ENCODE results near the genes SELENOT and SIAH2.

DNA sequence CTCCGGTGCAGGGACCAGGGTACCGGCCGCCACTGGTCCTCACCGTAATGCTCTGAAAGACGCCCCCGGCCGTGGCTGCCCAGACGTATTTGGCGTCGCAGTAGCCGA is 159 bp downstream of the PFN2 start:
- RRBS = 3% methylated on average over 6 of the region's 11 CpGs

DNA sequence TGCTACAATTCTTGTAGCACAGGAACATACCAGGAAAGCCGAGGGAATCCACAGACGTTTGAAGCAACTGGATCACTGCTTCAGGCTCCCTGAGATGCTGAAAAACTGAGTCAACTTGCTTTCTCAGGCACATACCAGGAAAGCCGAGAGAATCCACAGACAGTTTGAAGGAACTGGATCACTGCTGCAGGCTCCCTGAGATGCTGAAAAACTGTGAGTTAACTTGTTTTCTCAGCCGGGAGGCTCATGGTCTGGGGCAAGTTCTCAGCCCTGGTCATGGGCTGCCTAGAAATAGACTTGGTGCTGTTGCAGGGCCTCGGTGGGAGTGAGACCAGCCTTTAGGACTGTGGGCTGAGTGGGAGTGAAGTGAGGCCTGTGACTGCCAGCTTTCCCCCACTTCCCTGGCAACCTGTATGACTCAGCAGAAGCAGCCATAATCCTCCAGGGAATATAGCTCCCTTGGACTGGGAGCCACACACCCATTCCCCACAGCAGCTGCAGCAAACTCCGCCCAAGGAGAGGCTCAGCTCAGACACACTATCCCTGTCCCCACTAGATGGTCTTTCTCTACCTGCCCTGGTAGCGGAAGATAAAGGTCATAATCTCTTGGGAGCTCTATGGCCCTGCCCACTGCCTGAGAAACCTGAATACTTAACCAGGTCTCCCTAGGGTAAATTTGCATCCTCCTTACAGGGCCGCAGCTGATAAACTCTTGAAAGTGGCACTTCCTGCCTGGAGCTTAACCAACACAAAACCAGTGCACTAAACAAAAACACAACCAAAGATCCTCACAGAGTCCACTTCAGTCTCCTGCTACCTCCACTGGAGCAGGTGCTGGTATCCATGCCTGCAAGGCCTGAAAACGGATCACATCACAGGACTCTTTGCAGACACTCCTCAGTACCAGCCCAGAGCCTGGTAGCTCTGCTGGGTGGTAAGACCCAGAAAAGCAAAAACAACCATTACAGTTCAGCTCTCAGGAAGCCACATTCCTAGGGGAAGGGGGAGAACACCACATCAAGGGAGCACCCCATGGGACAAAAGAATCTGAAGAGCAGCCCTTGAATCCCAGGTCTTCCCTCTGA is 52.1 kb upstream of the PFN2 start:
- RRBS = no CpG with 5 or more reads among the region's 9 CpGs

DNA sequence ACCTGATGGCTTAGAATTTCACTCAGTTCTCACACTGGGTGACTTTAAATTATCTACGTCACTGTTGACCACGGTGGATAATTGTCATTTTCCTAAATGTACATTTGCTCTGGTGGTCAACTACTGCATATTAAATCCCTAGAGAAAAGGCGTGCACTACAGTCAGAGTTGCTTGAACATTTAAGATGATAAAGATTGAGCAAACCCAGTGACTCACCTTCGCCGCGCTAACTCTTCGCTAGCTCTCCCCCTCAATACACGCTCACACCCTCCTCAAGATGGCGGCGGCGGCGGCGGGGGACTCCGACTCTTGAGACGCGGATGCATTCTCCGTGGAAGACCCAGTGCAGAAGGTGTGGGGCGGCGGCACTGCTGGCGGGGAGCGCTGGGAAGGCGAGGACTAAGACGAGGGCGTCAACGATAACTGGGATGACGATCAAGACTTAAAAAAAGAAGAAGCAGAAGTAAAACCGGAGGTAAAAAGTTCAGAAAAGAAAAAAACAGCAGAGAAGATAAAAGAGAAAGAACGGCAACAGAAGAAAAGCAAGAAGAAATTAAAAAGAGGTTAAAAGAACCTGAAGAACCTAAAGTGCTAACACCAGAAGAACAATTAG is 79.9 kb upstream of the PFN2 start:
- RRBS = no CpG with 5 or more reads among the region's 28 CpGs

DNA sequence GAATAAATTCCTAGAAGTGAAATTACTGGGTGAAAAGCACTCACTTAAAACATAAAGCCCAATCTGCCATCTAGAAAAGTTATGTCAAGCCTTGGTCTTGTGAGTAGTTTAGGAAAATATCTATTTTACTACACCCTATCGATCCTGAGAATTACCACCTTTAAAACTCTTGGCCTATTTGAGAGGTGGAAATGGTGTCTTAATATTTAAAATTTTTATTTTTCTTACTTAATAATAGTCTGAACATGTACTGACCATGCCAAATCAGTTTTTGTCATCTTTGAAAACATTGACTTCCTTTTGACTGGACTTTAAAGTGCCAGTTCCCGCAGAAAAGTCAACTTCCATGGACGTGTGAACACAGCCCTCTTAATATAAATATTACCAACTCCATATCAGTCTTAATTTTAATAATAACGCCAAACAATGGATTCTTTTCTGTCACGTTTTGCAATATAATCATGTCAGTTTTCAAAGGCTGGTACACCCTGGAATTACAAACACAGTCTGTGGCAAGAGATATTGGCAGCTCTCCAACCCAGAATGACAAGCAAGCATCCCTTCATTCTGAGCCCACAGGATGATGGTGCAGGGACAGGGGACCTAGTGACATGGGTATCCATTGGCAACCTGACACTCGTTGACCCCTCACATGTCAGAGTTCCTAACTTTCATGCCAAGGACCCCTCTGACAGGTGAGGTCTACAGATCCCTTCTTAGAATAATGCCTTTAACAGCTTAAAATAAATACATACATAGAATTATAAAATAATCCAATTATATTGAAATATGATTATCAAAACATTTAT is 154.6 kb upstream of the TSC22D2 start:
- RRBS = no CpG with 5 or more reads among the region's 6 CpGs

- RRBS = no CpG with 5 or more reads among the region's 6 CpGs
Observed at GRCh38 chr3:150369855-150370716, 38.0 kb upstream of the TSC22D2 start.

- RRBS = no CpG with 5 or more reads among the region's 2 CpGs
Observed at GRCh38 chr3:150375900-150376687, 32.0 kb upstream of the TSC22D2 start.

DNA sequence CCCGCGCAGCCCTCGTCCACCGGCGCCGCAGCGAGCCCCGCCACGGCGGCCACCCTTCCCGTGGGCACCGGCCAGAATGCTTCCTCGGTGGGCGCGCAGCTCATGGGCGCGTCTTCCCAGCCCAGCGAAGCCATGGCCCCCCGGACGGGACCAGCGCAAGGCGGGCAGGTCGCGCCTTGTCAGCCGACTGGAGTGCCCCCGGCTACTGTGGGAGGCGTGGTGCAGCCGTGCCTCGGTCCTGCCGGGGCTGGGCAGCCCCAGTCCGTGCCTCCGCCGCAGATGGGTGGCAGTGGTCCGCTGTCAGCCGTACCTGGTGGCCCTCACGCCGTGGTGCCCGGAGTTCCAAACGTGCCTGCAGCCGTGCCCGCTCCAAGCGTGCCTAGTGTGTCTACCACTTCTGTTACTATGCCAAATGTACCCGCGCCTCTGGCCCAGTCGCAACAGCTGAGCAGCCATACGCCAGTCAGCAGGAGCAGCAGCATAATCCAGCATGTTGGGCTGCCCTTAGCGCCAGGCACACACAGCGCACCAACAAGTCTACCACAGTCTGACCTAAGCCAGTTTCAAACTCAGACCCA is 2.5 kb downstream of the TSC22D2 start:
- RRBS = under 1% methylated on average over 37 of the region's 48 CpGs

- RRBS = no CpG with 5 or more reads among the region's 2 CpGs
Observed at GRCh38 chr3:150542355-150542869, 3.9 kb downstream of the SERP1 start.

DNA sequence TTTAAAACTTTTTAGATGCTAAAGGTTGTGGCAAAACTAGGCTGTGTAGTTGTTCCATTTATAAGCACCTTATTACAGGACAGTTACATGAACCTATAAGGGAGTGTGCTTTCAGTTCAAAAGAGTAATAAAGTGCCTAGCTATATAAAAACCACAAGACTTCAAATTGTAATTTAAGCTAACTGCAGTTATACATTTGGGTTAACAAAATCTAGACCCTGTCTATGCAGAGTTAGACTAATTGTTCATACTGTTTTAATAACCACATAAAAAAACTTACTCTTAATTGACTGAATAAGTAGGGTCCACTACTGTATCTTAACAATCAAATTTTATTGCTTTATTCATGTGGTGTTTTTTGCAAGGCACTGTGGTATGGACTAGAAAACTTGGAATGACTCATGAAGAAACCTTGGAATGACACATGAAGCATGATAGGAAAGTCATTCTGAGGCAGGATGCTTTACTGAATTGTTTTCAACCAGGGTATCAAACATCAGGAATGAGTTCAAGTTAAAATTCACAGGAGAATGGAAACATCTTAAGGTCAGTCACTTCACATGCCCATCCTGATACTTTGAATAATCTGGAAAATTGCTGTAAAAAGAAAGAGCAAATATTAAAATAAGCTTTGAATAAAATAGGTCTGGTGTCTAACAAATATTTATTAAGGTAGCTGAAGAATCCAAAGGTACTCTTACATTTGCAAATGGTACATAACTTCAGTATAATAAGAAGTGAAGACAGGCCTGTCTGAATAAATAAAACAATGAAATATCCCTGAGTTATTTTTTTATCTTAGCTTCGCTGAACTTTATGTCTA is 2.2 kb downstream of the SERP1 start:
- RRBS = no CpG with 5 or more reads among the region's 1 CpG

DNA sequence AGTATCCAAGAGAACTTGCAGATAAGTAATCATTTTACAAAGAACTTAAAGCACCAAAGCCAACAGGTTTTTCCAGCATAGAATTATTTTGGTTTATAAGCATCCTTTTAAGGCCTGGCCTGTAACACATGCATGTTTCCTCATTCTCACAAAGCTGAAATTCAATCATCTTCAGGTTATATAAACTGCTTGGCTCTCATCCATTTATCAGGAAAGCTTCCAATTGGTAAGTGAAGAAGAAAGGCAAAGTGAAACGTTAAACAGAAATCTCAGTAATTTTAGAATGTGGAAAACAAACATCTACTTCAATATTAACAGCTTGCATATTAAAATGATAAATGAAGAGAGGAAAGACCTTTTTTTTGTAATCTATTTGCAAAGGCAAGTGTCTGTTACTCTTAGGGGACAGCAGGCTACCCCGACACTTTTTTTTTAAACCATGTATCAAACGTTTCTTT is 1.5 kb downstream of the SERP1 start:
- RRBS = no CpG with 5 or more reads among the region's 3 CpGs

GRCh38 chr3:150602930-150603729 is at the start of gene SELENOT:
TSS of gene SELENOT (plus strand) at chr3:150603321.
- RRBS = under 1% methylated on average over 15 of the region's 49 CpGs

GRCh38 chr3:150603730-150604470 is 779 bp downstream of the SELENOT start:
- RRBS = 2% methylated on average over 11 of the region's 36 CpGs

DNA sequence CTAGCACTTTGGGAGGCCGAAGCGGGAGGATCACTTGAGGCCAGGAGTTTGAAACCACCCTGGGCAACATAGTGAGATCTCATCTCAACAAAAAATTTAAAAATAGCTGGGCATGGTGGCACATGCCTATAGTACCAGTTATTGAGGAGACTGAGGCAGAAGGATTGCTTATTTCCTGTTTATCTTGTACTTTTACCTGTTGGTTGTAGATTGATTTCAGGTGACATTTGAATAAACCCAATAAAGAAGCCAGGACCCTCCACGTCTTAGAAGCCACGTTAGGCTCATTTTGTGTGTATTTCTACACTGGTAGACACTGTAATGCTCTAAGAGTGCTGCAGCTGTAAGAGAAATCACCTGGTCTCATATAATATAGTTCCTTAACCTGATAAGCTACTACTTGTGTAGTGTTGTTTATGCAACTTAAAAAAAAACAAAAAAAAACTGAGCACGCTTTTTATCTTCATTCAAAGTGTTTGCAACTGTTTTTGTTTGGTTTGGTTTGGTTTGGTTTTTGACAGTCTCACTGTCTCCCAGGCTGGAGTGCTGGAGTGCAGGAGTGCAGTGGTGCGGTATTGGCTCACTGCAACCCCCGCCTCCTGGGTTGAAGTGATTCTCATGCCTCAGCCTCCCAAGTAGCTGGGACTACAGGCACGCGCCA is 14.4 kb downstream of the SELENOT start:
- RRBS = no CpG with 5 or more reads among the region's 9 CpGs

DNA sequence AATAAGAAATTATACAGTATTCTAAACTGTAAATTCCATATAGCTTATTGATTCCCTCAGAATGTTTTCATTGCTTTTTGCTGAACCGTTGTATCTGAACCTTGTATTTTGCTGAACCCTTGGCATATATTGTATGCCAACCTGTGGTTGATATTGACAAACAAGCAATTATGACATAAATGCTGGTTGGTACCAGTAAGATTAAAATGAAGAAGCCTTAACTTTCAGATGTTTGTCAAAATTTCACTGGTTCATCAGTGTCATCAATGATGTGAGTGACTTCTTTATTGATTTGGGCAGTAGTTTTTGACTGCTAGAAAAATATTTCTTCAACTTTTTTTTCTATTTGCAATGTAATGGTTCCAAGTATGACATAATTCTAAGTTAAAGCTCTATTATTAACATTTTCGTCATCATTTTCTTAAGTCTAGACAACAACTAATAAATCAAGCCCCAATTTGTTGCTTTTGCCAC is 25.5 kb upstream of the ERICH6 start:
- RRBS = no CpG with 5 or more reads among the region's 2 CpGs

- RRBS = no CpG with 5 or more reads among the region's 7 CpGs
Observed at GRCh38 chr3:150741359-150742211, 21.4 kb downstream of the SIAH2 start.

GRCh38 chr3:150744570-150745086 is 18.3 kb downstream of the SIAH2 start:
- RRBS = no CpG with 5 or more reads among the region's 4 CpGs

DNA sequence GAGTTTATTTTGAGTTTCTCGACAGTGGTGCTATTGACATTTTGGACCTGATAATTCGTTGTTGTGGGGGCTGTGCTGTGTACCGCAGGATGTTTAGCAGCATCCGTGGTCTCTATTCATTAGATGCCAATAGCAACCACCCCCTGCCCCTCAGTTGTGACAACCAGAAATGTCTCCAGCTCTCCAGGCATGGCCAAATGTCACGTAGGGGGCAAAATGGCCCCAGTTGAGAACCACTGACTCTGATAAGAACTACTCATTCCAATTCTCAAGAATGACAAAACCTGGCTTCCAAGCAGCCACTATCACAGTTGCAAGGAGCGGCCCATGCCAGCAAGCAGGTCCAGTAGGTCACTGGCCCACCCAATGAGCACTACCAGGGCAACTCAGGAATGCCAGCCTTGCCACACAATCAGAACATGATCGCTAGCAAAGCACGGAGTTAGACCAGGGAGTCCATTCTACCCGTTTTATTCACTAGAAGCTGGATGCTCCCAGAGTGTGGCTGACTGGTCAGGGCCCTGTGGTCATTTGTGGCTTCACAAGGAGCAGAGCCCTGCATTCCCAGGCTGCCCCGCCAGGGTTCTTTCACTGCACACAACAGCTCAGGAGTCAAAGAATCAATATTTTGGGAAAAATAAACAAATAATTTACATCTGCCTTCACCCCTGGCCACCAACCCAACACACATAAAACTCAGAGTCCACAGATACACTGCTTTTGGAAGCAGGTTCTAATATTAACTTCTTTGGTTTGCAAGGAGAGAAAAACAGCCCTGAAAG is 16.3 kb downstream of the SIAH2 start:
- RRBS = no CpG with 5 or more reads among the region's 10 CpGs

DNA sequence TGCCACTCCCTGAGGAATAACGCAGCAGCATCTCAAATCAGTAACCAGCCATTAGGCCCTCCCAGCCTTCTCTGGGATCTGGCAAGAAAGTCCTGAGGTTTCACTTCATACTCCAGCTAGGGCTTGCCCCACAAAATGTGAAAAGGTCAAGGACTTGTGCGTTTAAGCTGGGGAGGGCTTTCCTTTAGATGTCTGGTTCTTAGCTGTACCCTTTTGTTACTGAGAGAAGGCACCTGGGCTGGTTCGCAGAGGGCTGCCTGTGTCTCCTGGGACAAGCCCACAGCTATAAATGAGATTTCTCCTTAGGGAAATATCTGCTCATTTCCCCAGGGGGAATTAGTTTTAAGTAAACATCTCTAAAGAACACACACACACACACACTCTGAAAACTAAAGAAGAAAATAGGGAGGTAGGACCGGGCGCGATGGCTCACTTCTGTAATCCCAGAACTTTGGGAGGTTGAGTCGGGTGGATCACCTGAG is 15.7 kb downstream of the SIAH2 start:
- RRBS = no CpG with 5 or more reads among the region's 7 CpGs

DNA sequence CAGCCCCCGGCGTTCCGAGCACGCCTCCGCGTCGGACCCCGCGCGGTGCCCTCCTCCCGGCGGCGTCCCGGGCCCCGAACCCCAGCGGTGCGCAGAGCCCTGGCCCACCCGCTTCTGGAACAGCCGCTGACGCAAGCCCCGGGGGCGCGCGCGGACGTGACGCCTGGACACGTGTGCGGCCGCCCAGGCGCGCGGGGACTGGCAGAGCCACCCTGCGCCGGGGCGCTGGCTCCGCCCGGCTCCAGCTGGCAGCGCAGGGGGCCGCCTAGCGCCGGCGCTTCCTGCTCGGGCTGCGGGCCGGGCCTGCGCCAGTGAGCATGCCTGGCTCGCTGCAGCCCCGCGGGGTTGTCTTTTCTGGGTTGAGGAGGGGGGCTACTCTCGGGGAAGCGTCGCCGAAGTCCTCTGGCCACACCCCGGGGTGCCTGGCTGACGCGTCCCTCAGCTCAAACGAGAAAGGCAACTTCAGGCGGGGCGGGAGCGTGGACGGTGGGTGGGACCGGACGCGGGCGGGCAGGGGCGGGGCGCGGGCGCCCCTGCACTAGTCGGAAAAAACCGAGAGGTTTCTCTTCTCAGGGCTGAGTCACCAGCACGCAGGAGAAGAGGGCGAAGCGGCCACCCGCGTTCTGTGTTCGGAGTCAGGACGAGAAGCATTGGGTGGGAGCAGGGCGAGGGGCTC is at the start of gene SIAH2:
Gene SIAH2 (minus strand): TSS at position 137 of the 676 bp plus-strand sequence.
- RRBS = under 1% methylated on average over 45 of the region's 80 CpGs

All from retinal pigment epithelial cell (primary cell).